Panc1 (cell line): Measurements from ENCODE around the genes SRD5A2 and BIRC6.

GRCh38 chr2:31580593-31581602, at the start of gene SRD5A2:
TSS of gene SRD5A2 (minus strand) at chr2:31580938.
- RRBS, 2 experiments, result 60 to 69% methylated on average over 12 to 19 of the region's 76 CpGs

GRCh38 chr2:32166062-32167000, 667 bp downstream of the SLC30A6 start:
- RRBS, 2 experiments, result no CpG with 5 or more reads among the region's 19 CpGs

GRCh38 chr2:32356275-32357558, at the start of gene BIRC6:
TSS of gene BIRC6 (plus strand) at chr2:32357023.
- RRBS, 2 experiments, result 1 to 6% methylated on average over 31 of the region's 112 CpGs

DNA sequence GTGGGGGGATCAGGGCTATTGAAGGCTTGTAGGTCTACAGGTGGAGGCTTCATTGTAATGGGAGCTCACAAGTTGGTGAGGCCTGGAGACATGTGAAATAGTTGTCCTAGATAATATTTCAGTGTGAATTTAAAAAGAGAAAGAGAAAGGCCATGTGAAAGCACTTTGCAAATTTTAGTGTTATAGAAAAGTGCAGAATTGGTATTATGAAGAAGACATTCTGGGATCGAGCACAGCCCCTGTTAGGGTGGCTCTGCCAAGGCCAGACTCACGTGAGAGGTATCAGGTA, 22.2 kb upstream of the LTBP1 start:
- RRBS, 2 experiments, result no CpG with 5 or more reads among the region's 2 CpGs

GRCh38 chr2:32926736-32927366, 19.9 kb upstream of the LTBP1 start:
- RRBS, 2 experiments, result no CpG with 5 or more reads among the region's 4 CpGs

- RRBS, 2 experiments, result no CpG with 5 or more reads among the region's 10 CpGs
Observed at GRCh38 chr2:33111106-33111469, 164.3 kb downstream of the LTBP1 start.

DNA sequence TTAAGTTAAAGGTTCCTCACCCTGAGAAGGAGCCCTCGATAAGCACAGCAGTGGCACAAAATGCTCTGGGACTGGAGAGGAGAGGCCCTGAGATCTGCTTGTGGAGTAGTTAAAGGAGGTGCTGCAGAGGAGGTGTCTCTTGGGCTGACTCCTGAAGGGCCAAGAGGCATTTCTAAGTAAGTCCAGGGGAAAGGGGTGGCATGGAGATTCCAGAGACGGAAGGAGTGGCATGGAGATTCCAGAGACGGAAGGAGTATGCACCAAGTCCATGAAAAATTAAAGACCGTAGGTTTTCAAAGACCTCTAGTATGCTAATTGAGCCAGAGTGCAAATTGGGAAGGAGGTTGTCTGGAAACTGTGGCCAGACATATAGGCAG, 137.9 kb upstream of the RASGRP3 start:
- RRBS, 2 experiments, result no CpG with 5 or more reads among the region's 4 CpGs

GRCh38 chr2:36361163-36361954, 5.8 kb downstream of the CRIM1 start:
- RRBS, 2 experiments, result no CpG with 5 or more reads among the region's 5 CpGs

- RRBS, 2 experiments, result no CpG with 5 or more reads among the region's 5 CpGs
Observed at GRCh38 chr2:36392583-36393217, 37.1 kb downstream of the CRIM1 start.

- RRBS, 2 experiments, result no CpG with 5 or more reads among the region's 10 CpGs
Observed at GRCh38 chr2:36455184-36456166, 99.9 kb downstream of the CRIM1 start.

- RRBS, 2 experiments, result no CpG with 5 or more reads among the region's 15 CpGs
Observed at GRCh38 chr2:36456167-36457009, 100.8 kb downstream of the CRIM1 start.

DNA sequence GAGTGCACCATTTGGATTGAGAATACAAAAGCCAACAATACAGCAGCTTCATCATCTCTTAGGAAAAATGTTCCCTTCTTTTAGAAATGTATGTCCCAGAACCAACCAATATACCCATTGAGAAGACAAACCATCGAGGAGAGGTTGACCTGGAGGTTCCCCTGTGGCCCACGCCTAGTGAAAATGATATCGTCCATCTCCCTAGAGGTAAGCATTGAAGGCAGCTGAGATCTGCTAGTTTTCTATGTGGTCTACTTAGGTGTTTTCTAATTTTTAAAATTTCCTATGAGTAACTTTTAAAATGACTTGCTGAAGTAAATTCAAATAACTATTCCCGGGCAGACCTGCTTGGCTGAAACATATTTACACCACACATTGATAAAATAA, 53.7 kb downstream of the FEZ2 start:
- RRBS, 2 experiments, result no CpG with 5 or more reads among the region's 4 CpGs

DNA sequence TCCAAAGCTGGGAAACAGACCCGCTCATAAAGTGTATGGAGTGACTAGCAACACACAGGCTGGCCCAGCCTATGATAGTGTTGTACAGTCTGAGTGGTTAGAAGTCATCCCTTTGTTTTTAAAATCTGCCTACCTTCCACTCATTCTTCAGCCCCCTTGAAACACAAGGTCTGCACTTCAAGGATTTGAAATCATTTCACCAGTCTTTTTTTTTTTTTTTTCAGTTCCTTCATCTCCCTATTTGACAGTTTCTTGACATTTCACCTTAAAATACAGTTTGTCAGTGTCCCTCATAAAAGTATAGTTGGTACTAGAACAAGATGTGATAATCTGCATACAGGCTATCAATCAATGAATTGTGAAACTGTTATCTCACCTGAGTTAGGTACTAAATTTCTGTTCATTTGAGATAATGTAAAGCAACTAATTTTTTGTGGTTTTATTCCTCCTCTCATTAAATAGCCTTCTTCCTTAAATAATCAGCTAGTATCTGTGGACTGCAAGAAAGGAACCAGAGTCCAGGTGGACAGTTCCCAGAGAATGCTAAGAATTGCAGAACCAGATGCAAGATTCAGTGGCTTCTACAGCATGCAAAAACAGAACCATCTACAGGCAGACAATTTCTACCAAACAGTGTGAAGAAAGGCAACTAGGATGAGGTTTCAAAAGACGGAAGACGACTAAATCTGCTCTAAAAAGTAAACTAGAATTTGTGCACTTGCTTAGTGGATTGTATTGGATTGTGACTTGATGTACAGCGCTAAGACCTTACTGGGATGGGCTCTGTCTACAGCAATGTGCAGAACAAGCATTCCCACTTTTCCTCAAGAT, 49.7 kb downstream of the FEZ2 start:
- RRBS, 2 experiments, result no CpG with 5 or more reads among the region's 4 CpGs

DNA sequence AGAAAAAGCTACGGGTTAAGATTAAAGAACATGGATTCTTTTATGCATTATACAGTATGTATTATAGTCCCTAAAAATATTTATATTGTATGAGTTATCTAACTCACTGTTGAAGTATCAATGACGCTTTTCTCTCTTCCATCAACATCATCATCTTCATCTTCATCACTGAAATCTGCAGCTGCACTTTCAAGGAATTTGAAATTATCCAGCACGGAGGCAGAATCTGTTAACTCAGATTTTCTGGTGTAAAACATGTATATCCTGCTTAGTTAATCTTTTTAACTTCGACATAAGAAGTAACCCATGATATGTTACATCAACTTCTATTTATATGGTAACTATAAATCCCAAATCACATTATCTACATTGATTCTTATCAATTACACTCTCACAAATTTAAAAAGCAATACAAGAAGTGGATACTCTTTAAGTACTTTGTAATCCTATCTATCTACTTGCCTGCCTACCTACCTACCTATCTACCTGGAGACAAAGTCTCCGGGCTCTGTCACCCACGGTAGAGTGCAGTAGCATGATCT, 66.8 kb downstream of the STRN start:
- RRBS, 2 experiments, result no CpG with 5 or more reads among the region's 6 CpGs

- RRBS, 2 experiments, result no CpG with 5 or more reads among the region's 6 CpGs
Observed at GRCh38 chr2:37126231-37126488, 30.6 kb downstream of the EIF2AK2 start.

DNA sequence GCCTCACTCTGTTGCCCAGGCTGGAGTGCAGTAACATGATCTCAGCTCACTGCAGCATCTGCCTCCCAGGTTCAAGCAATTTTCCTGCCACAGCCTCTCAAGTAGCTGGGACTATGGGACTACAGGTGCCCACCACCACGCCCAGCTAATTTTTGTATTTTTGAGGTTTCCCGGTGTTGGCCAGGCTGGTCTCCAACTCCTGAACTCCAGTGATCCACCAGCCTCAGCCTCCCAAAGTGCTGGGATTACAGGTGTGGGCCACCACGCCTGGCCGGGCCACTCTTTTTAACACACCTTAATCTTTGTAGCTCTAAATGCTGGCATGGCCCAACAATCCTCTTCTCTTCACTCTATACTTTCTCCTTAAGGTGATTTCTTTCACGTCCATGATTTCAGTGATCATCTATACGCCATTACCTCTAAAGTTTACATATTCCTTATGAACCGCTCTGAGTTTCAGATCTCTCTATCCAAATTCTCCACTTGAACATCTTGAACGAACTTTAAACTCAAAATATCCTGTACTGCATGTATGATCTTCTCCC, 4.4 kb downstream of the EIF2AK2 start:
- RRBS, 2 experiments, result 100% methylated on average over 1 of the region's 8 CpGs

GRCh38 chr2:37154823-37155777, 1.7 kb downstream of the EIF2AK2 start:
- RRBS, 2 experiments, result no CpG with 5 or more reads among the region's 5 CpGs

DNA sequence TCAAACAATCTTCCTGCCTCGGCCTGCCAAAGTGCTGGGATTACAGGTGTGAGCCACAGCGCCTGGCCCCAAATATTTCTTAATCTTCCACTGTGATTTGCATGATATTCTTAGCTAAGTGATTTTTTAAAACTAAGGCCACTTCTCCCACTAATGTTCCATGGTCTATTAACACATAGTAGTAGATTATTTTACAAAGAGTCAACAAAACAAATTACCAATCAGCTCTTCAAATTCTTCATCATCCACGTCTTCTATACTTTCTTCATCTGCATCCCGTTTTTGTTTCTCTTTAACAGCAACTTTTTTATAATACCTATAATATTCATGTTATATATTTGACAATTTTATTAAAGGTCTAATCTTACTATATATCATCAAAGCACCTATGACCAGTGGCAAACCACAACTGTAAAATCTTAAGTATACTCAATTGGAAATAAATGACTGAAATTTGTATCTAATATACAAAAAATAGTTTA, 17.4 kb downstream of the CEBPZOS start:
- RRBS, 2 experiments, result no CpG with 5 or more reads among the region's 4 CpGs